Retinal pigment epithelial cell (primary cell): ENCODE measurements around a stretch of chr12.

GRCh38 chr12:122096259-122097304 lies 18.0 kb downstream of the MLXIP start:
- RRBS, result no CpG with 5 or more reads among the region's 28 CpGs

- RRBS, result no CpG with 5 or more reads among the region's 19 CpGs
Observed at GRCh38 chr12:122123173-122123746, 44.7 kb downstream of the MLXIP start.

- RRBS, result no CpG with 5 or more reads among the region's 17 CpGs
Observed at GRCh38 chr12:122125366-122126512, 47.2 kb downstream of the MLXIP start.

DNA sequence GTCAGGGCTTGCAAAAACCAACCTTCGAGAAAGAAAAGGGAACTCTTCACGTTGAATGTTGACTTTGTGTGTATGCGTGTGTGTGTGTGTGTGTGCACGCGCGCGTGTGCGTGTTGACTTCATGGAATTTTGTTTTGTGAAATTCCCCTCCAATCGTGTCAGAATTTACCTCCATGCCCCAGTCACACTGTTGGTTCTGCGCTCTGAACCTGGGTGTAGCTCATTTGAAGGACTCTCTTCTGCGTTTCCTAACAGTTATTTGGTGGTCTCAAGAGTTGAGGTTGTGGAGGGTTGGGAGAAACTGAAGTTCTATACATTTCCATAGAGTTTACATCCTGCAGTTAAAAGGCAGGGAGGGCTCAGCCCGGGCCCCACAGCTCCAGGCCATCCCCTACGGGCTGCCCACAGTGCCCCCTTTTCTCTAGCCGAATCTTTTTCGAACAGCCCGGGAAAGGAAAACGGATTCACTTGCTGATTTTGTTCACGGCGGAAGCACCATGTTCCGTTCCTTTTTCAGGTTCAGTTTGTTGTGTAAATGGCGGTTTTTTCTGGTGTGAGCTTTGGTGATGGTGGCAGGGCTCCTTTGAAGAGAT lies 27.4 kb downstream of the IL31 start:
- RRBS, result 88% methylated on average over 5 of the region's 21 CpGs

DNA sequence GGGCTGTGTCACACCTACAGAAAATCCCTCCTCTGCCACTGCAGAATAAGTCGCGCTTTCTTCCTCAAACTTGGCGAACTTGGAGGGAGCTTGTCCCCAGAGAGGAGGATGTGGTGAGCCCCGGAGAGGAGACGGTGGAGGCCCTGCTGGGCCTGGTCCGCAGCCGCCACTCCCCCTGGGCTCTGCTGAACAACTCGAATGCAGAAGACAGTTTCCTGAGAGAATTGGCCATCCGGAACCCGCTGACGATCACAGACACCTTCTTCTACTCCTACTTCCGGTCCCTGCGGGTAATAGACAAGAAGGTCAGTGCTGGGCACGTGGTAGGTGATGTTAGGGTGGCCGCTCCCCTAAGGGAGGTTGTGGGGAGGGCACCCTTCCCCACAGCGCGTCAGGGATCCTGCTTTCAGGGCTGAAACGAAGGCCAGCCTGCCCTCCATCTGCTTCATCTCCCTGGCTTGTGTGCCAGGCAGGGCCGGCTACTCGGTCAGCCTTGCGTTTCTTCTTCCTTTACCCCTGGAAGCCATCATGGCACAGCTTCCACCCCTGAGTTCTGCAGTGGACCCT lies 1.6 kb downstream of the LRRC43 start:
- RRBS, result 100% methylated on average over 3 of the region's 21 CpGs

- RRBS, result no CpG with 5 or more reads among the region's 8 CpGs
Observed at GRCh38 chr12:122196785-122197399, 6.6 kb upstream of the B3GNT4 start.

DNA sequence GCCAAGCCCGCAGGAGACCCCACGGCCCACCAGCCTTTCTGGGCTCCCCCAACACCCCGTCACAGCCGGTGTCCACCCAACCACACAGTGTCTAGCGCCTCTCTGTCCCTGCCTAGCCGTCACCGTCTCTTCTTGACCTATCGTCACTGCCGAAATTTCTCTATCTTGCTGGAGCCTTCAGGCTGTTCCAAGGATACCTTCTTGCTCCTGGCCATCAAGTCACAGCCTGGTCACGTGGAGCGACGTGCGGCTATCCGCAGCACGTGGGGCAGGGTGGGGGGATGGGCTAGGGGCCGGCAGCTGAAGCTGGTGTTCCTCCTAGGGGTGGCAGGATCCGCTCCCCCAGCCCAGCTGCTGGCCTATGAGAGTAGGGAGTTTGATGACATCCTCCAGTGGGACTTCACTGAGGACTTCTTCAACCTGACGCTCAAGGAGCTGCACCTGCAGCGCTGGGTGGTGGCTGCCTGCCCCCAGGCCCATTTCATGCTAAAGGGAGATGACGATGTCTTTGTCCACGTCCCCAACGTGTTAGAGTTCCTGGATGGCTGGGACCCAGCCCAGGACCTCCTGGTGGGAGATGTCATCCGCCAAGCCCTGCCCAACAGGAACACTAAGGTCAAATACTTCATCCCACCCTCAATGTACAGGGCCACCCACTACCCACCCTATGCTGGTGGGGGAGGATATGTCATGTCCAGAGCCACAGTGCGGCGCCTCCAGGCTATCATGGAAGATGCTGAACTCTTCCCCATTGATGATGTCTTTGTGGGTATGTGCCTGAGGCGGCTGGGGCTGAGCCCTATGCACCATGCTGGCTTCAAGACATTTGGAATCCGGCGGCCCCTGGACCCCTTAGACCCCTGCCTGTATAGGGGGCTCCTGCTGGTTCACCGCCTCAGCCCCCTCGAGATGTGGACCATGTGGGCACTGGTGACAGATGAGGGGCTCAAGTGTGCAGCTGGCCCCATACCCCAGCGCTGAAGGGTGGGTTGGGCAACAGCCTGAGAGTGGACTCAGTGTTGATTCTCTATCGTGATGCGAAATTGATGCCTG lies 3.2 kb downstream of the B3GNT4 start:
- RRBS, result no CpG with 5 or more reads among the region's 33 CpGs

- RRBS, result no CpG with 5 or more reads among the region's 8 CpGs
Observed at GRCh38 chr12:122224763-122225074, 1.1 kb downstream of the DIABLO start.

GRCh38 chr12:122279277-122279691 lies 13.0 kb upstream of the VPS33A start:
- RRBS, result no CpG with 5 or more reads among the region's 2 CpGs

DNA sequence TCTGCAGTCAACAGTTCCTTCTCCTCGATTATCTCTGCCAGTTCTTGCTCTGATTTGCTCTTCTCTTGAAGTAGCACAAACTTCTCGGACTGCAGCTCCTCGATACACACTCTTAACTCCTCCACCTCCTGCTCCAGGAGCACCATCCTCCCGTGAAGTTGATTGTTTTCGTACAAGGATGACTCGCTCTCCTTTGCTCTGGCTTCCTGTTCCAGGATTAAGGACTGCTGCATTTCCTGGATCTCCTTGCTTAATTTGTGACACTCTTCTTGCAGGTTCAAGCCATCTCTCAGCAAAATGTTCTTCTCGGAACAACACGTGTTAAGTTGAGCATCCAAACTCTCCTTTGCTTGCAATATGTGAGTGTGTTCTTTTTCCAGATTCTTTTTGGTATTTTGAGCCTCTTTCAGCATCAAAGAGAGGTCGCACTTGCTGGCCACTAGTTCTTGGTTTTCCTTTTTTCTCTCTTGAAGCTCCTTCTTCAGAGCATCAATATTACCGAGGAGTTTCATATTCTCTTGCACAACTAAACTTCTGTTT lies 56.3 kb upstream of the VPS33A start:
- RRBS, result no CpG with 5 or more reads among the region's 10 CpGs

DNA sequence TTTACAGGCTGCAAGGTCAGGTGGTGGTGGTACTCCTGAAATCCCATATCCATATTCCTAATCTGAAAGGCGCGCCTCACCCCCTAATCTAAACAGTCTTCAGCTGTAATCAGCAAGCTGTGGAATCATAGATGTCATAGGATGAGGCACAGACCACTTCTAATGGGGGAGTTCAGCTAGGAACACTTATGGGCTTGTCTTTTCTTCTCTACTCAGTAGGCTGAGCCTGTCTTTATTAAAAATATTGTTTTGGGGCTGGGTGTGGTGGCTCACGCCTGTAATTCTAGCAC lies 1.3 kb upstream of the CLIP1 start:
- RRBS, result no CpG with 5 or more reads among the region's 3 CpGs

DNA sequence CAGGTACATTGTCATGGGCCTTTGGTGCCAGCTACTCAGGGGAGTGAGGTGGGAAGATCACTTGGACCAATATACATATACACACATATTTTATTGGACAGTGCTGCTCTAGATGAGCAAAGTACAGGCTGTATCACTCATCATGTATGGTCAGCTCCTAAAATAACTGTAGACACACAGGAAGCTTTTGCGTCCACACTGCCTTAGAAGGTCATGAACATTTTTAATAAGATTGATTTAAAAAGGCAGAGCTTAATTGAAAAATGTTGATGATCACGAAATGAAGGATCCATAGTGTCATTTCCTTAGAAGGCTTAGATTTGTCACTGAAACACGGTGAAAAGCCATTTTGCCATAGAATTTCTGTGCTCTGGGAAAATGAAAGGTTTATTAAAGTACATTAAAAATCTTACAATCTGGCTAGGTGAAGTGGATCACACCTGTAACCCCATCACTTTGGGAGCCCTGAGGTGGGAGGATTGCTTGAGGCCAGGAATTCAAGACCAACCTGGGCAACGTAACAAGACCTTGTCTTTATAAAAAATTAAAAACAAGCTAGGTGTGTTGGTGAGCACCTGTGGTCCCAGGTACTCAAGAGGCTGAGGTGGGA lies 2.8 kb upstream of the ZCCHC8 start:
- RRBS, result no CpG with 5 or more reads among the region's 4 CpGs

GRCh38 chr12:122523034-122523766 lies 3.5 kb downstream of the RSRC2 start:
- RRBS, result no CpG with 5 or more reads among the region's 10 CpGs

GRCh38 chr12:122868571-122869348 lies 27.2 kb downstream of the VPS37B start:
- RRBS, result no CpG with 5 or more reads among the region's 15 CpGs

DNA sequence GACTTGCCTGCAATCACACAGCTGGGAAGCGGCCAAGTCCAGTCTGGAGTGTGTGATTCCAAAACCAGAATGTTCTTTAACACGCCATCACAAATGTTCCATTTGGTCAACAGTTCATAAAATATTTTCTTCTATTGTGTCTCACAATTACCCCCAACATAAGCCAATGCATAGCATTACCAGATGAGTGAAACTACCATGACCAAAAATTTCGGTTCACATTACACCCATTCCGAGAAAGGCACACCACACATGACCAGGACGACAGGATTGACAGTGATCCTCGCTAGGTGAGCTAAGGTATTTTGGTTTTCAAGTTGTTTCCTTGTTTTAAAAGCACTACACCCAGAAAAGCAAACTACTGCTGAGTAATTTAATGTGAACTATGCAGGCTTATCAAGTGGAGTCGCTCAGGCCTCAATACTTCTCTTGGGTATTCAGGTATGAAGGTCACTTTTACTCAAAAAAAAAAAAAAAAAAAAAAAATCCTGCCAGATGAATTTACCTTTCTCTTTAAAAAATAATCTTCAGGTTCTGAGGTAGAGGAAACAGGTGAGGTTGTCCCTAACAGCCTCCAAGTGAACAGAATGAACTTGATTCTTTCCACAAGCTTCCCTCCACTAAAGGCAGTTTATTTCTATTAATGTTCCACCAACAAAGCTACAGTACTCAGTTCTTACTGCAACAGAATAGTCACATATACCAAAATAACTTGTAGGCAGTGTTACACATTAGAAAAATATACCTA lies 2.4 kb downstream of the VPS37B start:
- RRBS, result no CpG with 5 or more reads among the region's 7 CpGs

DNA sequence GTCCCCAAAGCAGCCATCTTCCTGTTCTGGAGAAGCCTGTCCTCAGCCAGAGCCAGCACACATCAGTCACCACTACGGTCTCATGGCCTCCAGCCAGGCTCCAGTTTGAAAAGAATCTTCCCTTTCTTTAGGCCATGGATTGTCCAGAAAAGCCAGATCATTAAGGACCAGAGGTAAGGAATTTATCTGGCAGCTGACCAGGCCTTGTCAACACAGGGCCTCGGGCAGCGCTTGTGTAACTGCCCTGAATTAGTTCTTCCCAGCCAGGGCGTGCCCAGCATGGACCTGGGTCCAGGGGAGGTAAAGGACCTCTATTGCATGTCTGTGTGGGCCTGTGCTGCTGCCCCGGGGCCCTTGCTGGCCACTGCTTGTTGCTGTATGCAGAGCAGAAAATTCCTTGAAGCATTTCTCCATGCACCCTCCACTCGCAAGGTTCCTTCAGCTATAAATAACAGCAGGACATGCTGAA lies 21.6 kb upstream of the VPS37B start:
- RRBS, result no CpG with 5 or more reads among the region's 6 CpGs

DNA sequence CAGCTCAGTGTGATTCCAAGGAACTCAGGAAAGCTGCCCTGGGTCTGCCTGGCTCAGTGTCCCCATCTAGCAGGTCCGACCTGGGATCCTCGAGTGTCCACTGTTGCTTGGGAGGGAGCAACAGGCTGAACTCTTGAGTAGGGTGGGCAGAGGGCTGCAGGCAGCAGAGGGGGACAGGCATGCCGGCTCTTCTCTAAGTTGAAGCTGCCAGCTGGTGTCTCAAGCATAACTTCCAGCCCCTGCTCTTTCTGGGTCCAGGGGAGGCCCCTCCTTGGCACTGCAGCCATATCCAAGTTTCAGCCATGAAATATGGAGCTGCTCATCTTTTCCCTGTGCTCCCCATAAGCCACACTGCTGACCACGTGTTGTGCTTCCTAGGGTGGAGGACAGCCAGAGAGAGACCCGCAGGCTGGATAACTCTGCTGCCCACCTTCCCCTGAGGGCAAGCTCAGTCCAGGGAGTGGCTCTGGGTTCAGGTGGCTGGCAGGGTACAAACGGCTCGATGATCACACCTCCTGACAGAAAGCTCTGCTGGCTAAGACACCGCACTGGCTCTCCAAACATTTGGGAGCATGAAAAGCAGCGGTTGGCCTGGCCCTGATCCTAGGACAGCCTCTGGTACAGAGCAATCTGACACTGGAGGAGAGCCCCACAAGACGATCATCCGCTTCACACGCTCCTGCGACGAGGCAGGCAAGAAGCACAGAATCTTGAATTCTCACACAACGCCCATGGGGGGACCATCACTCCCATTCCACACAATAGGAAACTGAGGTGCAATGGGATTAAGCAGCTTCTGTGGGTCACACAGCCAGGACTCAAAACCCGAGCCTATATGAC lies 79.7 kb downstream of the PITPNM2 start:
- RRBS, result no CpG with 5 or more reads among the region's 16 CpGs

DNA sequence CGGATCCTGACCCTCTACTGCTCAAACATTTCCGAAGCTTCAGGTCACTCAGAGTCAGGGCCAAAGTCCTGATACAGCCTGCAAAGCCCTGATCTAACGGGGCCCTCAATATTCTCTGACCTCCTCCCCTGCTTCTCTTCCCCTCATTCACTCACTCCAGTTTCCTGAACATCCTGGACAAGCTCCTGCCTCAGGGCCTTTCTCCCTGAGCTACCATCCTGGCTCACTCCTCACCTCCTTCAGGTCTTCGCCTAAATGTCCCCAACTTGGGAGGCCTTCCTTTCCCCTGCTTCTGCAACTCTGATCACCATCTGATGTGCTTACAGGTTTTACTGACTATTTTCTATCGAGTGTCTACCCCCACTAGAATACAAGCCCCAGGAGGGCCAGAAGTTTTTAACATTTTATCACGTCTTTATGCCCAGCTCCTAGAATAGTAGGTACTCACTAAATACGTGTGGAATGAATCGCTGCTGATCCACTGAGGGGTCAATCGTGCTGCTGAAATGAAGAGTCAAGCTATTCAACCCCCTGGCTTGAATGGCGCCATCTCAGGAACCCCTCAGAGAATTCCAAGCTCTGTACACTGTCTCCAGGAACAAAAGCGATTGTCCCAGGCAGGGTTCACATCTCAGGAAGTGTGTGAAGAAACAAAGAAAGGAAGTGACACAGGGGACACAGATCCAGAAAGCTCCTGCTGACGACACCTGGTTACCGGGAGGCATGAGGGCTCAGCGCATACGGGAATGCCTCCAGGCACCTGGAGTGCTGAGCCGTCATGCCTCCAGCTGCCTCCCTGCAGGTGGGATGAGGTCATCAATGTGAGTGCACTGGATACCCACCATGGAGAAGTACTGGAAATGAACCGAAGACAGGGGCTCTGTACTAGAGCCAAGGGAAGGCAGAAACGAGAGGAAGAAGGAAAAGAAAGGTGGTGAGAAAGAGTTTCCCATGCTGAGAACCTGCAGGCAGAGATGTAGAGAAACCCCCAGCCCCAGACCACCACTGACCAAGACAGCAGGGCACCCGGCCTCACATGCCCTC lies 45.7 kb downstream of the PITPNM2 start:
- RRBS, result no CpG with 5 or more reads among the region's 19 CpGs

DNA sequence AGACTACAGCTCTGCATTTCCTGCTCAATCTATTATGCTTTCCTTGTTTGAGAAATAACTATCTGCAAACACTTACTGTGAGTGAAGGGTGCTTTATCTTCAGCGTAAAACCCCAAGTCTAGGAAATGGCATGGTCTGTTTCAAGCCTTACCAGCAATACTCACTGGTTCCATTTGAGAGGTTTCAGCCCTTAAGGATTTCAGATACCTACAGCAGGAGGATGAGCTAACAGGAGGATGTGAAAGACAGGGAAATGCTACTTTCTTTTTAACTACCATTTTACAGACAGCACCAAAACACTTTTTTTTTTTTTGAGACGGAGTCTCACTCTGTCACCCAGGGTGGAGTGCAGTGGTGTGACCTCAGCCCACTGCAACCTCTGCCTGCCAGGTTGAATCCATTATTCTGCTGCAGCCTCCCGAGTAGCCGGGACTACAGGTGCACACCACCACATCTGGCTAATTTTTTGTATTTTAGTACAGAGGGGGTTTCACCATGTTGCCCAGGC lies 4.4 kb downstream of the MTRFR start:
- RRBS, result no CpG with 5 or more reads among the region's 4 CpGs

DNA sequence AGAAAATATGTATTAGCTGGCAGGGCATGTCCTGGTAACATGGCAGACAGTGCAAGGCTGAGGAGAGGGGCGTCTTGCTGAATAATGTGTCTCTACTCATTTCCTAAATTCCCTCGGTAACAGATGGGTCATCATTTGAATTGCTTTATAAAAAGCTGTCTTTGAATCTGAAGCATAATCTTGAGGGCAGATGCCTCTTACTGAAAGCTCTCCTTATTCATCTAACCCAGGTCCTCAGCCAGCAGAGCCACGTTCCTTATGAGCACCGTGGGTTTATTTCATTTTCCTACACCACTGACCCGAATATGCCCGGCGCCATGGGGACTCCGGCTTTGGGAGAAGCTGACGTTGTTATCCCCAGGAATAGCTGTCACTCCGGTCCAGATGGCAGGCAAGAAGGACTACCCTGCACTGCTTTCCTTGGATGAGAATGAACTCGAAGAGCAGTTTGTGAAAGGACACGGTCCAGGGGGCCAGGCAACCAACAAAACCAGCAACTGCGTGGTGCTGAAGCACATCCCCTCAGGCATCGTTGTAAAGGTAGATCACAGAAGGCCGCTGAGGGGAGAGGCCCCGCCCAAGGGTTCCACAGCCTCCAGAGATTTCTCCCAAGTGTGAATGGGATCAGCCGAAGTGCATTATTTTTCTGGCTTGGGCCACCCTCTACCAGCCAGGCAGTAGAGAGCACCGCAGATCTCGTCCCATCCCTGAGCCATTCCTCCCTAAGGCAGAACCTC lies 18.1 kb downstream of the CDK2AP1 start:
- RRBS, result 93% methylated on average over 2 of the region's 19 CpGs